Caco-2 (cell line): ENCODE results near the gene MYLIP.

- PRO-cap, result no peak
- RRBS, result no CpG with 5 or more reads among the region's 10 CpGs
Observed at GRCh38 chr6:15520054-15520366, 142.8 kb downstream of the DTNBP1 start.

- PRO-cap, result no peak
- RRBS, result no CpG with 5 or more reads among the region's 8 CpGs
Observed at GRCh38 chr6:15887268-15887893, 224.6 kb upstream of the DTNBP1 start.

GRCh38 chr6:15905511-15906606 lies 223.0 kb upstream of the MYLIP start:
- PRO-cap, result no peak
- RRBS, result no CpG with 5 or more reads among the region's 10 CpGs

DNA sequence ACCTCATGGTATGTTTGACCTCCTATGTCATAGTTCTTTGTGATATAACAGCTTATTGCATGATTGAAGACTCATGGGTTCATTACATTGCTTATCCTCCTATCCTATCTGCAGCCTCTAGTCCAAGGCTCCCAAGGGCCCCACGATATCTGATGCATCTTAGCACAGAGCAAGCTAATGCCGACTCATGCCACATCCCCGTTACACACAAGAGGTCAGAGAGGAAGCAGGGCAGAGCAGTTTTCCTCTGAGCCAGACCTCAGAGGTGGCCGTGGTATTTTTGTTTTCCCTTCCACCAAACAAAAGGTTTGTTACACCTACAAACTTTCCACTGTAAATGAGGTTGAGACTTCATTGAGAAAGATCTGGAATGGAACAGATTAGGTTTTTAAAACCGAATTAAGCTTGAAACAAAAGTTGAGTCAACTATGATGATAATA lies 134.0 kb upstream of the MYLIP start:
- PRO-cap, result no peak
- RRBS, result no CpG with 5 or more reads among the region's 5 CpGs

DNA sequence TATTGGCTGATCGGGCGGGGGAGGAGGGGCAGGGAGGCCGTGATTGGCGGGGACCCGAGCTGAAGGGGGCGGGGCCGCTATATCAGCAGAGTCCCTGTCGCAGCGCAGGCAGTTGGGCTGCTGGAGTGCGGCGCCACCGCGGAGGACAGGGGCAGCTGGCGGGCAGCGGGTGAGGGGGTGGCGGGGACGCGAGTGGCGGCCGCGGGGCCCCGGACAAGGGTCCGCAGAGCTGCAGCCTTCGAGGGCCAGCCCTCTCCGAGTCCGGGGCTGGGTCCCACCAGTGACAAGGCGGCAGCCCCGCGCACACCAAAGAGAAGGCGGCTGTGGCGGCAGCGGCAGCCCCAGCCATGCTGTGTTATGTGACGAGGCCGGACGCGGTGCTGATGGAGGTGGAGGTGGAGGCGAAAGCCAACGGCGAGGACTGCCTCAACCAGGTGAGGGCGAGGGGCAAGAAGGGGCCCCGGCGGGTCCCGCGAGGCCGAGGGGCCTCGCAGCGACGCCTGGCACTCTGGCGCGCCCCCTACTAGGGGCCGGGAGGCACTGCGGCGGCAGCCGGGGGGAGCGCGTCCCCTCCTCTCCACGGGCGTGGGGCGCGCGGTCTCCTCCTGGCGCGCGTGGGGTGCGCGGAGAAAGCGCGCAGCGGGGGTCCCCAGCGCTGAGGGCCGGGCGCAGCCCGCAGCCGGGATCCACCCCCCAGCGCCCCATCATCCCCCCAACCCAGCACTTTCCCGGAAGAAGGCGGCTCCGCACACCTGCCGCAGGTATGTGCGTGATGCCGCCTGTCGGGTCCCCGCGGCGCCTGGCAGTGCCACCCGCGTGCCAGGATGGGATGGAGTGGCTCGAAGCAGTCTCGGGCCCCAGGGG lies at the start of gene MYLIP:
Gene MYLIP, plus strand, starts transcription at position 111 of the 864 bp plus-strand sequence.
- PRO-cap, result bidirectional peak, plus-strand start at position 111 of the sequence, minus-strand start outside the sequence
- RRBS, result 3% methylated on average over 36 of the region's 89 CpGs

DNA sequence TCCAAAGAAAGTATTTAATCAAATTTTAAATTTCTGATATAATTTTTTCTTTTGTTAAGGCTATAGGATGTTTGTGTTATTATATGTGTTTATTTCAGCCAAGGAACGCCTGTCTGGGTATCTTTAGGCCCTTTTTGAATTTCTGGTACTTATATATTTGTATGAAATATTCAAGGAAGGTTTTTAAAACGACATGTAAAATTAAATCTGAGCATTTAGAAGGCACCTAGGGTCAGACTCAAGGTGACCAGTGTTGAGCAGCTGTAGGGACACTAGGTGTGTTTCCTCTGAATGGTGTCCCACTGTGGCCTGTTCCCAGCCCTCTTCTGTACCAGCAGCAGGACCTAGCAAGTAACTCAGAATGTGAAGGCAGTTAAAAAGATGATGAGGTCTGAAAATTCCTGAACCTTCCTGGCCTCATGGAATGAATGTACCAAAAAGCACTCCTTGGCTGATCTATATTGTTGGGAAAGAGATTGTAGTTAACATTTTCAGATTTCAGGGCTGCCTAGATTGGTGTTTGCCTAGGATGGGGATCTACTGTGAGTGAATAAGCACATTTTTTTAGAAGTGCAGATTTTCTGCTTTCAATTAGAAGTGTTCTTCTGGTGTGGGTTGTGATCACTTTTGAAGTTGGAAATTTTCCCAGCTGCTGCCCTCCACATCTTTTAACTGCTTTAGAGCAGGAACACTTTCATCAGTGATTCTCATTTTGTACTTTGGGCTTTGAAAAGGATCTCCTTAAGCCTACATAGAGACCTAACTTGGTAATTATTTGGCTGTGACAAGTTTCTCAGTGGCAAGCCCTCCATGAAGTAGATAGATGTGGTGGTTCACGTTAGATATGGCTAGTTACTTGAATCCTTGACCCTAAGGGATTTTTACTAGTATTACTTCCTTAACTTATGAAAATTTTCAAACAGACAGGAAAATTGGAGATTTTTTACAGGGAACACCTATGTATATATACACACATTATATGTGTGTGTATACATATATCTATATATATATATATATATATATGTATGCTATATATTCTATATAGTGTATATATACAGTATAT lies 6.2 kb downstream of the MYLIP start:
- PRO-cap, result no peak
- RRBS, result no CpG with 5 or more reads among the region's 3 CpGs

GRCh38 chr6:16142430-16143452 lies 13.9 kb downstream of the MYLIP start:
- PRO-cap, result no peak
- RRBS, result no CpG with 5 or more reads among the region's 9 CpGs

DNA sequence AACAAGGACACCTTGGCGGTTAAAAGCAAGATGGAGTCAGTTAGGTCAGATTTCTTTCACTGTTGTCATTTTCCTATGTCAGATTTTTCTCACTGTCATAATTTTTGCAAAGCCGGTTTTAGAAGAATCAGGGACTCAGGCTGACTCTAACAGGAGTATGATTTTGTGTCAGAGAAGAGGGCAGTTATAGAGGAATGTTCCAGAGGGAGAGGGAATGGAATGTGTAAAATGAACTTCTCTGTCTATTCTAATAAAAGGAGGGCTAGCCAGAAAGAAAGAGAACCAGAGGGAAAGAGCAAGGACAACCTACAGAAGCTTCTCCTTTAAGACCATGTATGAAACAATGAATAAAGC lies 2.2 kb upstream of the GMPR start:
- PRO-cap, result no peak
- RRBS, result no CpG with 5 or more reads among the region's 2 CpGs

DNA sequence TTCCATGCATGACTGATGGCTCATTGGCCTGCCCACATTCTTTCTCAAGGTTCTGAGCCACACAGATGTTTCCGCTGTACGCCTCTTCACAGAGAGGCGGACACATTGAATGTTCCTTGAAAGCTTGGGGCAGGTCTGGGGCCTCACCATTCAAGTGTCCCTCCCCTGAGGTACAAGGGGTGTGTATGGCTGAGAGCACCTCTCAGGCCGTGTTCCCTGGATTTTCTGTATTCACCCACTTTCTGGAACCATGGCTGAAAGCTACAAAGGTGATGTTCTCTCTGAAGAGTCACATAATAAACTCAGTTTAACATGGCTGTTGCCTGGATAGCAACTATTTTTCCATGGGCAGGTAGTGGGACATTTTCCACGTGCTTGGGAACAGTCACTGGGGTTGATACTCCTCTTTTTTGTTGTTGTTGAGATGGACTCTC lies 29.5 kb downstream of the GMPR start:
- PRO-cap, result no peak
- RRBS, result no CpG with 5 or more reads among the region's 5 CpGs

GRCh38 chr6:16326758-16327157 lies 88.4 kb downstream of the GMPR start:
- PRO-cap, result no peak
- RRBS, result 95% methylated on average over 15 of the region's 22 CpGs

GRCh38 chr6:16345427-16346086 lies 107.2 kb downstream of the GMPR start:
- PRO-cap, result no peak
- RRBS, result no CpG with 5 or more reads among the region's 9 CpGs

- PRO-cap, result no peak
- RRBS, result no CpG with 5 or more reads among the region's 10 CpGs
Observed at GRCh38 chr6:16462616-16463658, 224.6 kb downstream of the GMPR start.

GRCh38 chr6:16486402-16487017 lies 248.1 kb downstream of the GMPR start:
- PRO-cap, result no peak
- RRBS, result 85% methylated on average over 4 of the region's 15 CpGs

DNA sequence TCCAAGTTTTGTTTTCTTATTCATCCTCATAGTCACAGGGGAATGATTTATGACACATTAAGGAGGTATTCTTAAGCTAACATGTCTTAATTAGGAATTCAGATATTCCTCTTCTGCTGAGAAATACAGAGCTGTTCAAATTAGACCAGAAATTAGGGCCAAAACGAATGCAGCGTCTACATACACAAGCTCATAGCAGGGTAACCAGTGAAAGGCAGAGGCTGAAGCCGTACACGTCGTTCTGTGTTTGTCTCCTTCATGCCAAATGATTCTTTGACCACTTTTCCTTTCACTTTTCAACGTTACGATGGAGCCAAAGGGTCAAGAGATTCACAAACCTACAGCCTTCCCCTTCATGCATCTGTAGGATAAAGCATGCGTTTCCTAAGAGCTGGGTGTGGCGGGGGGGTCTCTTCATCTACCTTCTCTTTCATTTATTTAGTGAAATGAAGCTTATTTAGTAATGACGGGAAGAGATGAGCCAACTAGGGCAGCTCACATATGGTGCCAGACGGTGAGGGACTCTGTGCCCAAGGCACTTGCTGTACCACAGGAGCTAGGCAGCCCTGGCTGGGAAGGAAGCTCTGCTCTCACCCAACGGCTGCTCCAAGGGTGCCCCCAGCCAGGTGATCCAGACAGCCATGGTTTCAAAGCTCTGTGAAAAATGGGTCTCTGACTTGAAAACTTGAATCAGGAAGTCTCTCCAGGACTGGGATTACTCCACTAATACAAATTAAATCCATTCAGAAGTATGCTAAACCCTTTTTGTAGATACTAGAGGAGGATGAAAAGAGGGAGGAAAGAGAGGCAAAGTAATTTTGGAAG lies 178.0 kb downstream of the ATXN1 start:
- PRO-cap, result no peak
- RRBS, result no CpG with 5 or more reads among the region's 12 CpGs

- PRO-cap, result no peak
- RRBS, result no CpG with 5 or more reads among the region's 4 CpGs
Observed at GRCh38 chr6:16586308-16586758, 174.9 kb downstream of the ATXN1 start.

- PRO-cap, result no peak
- RRBS, result no CpG with 5 or more reads among the region's 10 CpGs
Observed at GRCh38 chr6:16705575-16706534, 55.4 kb downstream of the ATXN1 start.

DNA sequence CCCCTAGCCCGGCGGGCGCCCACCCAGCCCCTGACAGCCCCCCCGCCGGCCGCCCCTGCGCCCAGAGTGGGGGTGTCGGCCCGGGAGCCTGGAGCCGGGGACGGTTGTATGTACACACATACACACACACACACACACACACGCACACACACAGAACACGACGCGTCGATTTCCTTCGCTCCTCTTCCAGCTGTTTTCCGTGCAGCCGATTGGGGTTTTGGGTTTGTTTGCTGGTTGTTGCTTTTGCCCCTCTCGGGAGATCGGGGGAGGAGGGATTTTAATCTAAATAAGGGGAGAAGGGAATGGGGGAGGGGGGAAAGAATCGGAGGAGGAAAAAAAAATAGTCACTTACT lies 338 bp downstream of the ATXN1 start:
- PRO-cap, result no peak
- RRBS, result under 1% methylated on average over 9 of the region's 22 CpGs

- PRO-cap, result no peak
- RRBS, result no CpG with 5 or more reads among the region's 3 CpGs
Observed at GRCh38 chr6:16765839-16766701, 4.8 kb upstream of the ATXN1 start.

- PRO-cap, result no peak
- RRBS, result no CpG with 5 or more reads among the region's 14 CpGs
Observed at GRCh38 chr6:17102571-17103116, 794 bp downstream of the STMND1 start.

DNA sequence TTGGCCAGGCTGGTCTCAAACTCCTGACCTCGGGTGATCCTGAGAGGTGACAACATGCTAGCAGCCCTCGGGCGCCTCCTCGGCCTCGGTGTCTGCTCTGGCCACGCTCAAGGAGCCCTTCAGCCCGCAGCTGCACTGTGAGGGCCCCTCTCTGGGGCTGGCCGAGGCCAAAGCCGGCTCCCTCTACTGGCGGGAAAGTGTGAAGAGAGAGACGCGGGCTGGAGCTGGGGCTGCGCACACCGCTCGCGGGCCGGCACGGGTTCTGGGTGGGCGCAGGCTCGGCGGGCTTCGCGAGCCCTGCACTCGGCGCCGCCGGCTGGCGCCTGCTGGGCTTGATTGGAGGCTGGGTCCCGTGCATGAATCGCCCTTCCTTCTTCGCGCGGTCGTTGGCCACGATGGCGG lies 80.8 kb upstream of the RBM24 start:
- PRO-cap, result no peak
- RRBS, result 95% methylated on average over 15 of the region's 36 CpGs